Occipital lobe (tissue), 2 donors: ENCODE measurements around a stretch of chr11.

DNA sequence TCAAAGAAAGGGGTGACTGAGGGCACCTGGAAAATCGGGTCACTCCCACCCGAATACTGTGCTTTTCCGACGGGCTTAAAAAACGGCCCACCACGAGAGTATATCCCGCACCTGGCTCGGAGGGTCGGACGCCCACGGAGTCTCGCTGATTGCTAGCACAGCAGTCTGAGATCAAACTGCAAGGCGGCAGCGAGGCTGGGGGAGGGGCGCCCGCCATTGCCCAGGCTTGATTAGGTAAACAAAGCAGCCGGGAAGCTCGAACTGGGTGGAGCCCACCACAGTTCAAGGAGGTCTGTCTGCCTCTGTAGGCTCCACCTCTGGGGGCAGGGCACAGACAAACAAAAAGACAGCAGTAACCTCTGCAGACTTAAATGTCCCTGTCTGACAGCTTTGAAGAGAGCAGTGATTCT is 362.8 kb upstream of the KIRREL3 start:
- RAMPAGE, long total RNA = no peak

GRCh38 chr11:128210441-128211035 is 376.8 kb downstream of the ETS1 start:
- RAMPAGE, long total RNA = no peak

DNA sequence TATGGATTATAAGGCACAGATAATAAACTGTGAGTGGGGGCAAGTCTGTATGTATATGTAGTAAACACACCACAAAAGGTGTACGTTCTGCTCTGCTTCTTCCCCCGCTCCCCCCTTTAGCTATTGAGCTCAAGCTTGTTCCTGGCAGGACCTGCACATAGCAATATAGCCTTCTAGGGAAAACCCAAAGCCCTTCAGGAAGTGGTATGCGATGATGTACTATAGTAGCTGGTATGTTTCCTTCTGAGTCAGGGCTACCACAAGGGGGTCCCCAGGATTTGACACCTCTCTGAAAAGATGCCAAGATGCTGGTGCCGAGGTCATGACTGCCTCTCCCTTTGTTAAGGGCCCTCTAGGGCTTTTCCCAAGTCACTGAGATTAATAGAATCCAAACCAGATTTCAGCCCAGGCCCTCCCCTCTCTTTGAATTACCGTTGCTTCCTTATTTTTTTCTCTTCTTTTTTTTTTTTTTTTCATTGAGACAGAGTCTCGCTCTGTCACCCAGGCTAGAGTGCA is 268.5 kb downstream of the ETS1 start:
- RAMPAGE, long total RNA = no peak

DNA sequence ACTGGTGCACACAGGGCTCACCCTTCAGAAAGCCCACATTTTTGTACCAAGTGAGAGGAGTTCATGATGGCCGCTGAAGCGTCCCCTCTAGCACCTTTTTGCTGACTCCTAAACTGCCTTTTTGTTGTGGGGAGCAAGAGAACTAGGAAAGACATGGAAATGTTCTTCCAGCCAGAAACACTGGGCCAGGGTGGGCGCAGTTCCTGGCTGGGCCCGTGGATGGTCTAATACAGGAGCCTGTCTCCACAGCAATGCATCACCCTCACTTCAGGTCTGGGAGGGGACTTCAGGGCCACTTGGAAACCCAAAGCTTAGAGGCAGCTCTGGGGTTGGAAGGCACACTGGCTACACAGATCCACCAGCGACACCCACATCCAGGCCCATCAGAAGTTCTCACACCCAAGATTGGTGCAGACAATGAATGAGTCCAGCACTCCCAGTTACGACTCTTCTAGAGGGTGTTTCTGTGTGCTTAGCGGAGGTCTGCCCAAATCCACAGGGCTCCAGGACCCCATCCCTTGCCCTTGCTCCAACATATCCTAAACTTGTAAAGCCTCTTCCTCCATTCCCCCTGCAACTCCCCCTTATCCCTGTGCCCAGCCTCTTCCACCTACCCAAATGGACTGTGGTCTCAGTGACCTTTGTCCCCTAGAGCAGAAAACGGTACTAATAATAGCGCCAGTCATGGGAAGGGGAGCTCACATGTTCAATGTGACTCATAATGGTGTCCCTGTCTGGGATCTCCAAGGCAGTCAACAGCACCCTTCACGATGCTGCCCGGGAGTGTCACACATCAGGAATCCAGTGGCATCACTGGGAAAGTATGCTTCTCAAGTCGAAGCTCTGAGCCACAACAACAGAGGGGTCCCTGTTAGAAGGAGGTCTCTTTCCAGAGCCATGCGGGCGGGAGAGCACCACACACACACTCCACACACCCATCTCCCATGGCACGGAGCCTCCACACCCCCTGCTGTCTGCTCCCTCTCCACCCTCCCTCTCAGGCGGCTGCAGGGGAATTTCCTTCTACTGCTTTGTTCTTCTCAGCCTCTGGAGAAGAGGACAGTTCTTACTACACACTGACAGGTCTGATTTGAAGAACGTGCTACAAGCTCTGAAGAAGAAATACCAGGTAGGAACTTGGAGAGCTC is 120.0 kb downstream of the ETS1 start:
- RAMPAGE, long total RNA = no peak

DNA sequence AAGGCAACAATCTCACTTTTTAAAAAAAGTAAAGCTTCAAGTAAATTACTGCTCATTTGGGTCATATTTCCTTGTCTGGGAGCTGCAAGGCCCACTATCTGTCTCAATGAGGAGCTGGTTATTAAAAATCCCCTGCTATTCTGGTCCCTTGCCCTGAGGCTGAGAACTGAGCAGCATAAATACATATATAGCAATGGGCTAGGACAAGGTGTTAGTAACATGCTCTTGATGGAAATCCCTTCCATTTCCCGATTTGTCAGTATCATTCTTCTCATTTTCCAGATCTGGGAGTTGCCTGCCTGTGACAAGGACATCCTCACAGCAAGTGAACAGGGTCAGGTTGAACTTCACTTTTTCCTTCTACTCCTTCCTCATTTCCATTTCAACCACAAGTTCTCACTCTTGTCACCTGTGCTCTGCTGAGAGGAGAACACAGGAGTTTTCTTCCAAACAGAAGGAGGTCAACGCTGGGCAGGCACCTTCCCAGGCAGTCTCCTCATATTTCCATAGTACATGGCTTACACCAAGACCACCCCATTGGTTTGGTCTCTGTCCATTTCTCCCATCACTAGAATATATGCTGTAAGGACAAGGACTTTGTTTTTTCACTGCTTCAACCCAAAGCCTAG is 119.1 kb downstream of the ETS1 start:
- RAMPAGE, long total RNA = no peak

DNA sequence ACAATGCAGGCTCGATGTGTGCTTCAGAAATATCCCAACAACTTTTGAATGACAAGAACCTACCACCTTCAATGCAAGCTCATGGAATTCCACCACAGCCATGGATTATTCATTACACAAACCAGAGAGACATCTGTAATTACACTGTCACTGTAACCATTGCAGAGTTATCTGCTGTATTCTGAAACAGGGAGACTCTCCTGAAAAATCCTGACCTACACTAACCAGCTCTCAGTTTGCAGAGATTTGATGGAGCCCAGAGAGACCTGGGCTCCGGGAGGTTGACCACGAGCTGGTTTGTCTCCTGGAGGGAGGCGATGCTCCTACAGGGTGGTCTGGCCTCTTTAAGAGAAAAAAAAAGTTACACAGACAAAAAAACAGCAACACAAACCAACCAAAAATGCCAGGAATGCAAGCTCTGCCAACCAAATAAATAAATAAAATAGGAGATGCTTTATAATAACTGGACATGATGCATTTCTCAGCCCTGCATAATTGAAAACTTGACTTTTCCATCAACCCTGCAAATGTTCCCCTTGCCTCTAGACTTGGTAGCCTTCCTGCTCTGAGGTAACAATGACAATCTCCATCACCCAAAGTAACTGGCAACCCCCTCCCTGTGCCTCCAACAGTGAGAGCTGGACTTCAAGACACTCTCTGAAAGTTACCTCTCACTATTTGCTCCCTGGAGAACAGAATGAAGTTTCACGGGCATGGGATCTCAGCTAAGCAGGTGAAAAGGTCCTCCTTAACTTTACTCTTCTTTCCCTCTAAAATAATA is 69.7 kb downstream of the ETS1 start:
- RAMPAGE, long total RNA = no peak

DNA sequence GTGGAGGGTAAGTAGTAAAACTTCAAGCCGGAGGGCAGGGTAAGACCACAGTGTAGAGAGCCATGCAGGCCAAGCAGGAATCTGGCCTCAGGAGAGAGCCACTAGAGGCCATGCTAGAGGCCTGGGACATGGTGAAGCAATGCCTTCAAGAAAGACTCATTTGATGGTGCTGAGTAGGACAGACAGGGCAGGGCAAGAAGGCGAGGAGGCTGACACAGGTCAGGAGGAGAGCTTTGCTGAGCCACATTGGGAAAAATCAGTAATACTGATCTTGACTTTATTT is 26.3 kb downstream of the ETS1 start:
- RAMPAGE, long total RNA = no peak

- RAMPAGE, long total RNA = no peak
Observed at GRCh38 chr11:128565060-128565392, 22.3 kb downstream of the ETS1 start.

- RAMPAGE, long total RNA = no peak
Observed at GRCh38 chr11:128586549-128587111, 728 bp downstream of the ETS1 start.

DNA sequence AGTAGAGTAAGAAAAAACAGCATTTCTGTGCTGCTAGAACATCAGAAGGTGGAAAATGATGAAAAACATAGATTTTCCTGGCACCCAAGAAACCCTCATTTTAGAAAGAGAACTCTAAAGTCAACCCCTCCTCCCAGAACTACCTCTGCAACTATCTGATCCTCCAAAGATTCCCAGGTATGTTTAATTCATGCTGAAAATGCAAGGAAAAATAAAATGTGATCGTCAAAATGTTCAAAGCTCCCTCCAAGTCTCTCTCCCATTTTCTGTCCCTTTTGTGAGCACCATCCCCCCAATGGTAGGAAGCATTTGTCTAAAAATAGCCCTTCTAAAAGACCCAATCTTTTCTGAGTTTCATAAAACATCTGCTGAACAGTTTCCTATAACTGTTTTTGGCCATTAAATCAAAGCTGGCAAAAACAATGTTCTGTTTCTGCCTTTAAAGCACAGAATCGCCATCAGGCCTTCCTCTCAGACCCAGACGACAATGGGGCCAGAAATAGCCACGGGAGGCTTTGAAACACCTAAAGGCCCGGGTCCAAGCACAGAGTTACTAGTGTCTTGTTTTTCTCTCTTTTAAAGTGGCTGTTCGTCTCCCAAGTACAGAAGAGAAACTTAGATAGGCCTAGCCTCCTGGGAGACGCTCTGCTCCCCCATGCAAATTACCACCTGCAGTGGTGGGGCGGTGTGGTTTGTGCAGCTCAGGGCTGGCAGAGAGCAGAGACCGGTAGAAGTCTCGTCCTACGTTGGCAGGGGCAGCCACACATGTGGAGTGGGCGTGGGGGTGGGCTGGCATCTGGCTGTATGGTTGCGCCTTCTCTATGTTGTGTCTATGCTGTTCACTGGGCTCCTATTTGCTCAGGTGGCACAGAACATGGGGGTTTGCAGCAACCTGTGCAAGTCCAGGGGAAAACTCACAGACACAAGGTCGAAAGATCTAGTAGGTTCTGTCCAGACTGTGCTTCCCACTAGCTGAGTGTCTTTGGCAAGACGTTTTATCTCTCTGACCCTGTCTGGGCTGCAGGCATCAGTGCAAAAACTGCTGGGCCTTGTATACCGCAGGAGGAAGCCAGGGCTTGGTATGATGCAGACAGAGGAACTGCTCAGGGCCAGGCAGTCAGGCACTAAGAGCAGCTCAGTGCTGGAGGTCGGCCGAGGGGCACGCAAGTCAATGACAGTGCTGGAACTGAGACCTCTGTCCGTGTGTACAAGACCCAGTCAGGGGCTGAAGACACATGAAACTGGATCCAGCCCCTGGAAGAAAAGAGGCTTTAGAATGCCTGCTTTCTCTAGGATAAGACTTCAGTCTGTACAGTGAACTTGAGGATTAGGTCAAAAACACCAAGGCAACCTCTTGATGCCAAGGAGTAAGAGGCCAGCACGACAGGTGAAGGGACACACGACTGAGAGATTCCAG is 23.6 kb upstream of the ETS1 start:
- RAMPAGE, long total RNA = no peak

- RAMPAGE, long total RNA = no peak
Observed at GRCh38 chr11:128685921-128686694, 7.8 kb upstream of the FLI1 start.

- RAMPAGE, long total RNA = no peak
Observed at GRCh38 chr11:128686695-128687207, 7.1 kb upstream of the FLI1 start.

DNA sequence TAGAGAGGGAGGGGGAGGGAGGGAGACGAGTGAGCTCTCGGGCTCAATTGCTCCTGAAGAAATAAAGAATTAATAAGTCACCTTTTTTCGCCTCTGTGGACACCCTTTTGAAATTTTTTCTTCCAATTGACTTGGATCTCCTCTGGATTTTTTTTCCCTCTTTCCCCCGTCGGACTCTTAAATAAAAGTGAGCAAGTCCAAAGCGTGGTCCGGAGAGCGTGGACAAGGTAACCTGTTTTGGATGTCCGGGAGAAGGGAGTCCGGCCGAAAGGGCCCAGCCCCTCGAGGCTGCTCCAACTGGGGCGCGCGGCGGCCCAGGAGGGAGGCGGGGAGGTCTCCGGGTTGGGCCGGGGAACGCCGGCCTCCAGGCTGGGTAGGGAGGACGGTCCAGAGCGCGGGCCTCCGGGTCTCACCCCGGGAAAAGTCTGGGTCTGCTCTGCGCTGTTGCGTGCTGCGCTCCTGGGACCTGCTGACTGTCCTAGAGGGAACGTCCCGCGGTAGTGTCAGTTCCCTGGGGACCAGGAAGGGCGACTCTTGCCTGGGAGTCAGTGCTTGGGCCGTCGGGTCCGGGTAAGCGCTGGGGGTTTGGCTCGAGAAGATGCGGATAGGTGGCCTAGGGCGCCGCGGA is 1.2 kb upstream of the FLI1 start:
- RAMPAGE, long total RNA = no peak

DNA sequence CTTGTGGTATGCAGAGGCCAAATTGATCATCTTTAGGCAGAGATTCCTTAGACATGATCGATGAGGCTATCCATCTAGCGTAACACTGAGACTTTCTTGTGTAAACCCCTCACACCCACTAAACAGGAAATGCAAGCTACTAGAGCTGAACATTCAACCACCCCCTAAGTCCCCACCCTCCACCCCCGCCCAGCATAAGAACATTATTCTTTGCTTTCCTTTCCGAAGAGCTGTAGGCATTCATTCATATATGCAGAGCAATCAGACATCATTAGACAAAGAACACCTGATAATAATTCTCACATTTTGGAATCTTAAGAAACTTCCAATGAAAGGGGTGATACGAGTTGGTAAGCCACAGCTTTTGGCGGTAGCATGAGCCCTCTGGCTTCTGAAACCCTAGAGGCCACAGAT is 42.1 kb downstream of the FLI1 start:
- RAMPAGE, long total RNA = no peak

DNA sequence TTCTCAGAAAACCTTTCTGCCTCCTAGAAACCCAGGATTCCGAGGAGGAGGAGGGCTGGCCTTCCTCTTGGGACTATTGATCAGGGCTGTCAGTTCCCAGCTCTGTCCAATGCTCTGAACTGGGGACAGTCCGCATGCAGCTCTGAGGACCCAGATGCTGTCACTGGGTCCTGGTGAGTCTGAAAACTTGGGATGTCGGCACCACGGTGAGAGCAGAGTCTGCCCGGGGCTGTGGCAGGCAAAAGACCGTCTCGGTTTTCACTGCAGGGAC is 5.3 kb downstream of the TP53AIP1 start:
- RAMPAGE, long total RNA = no peak

GRCh38 chr11:128972315-128973688 is 30.1 kb upstream of the TP53AIP1 start:
- RAMPAGE, long total RNA = no peak

GRCh38 chr11:129275750-129276351 is 83.7 kb upstream of the ARHGAP32 start:
- RAMPAGE, long total RNA = no peak

- RAMPAGE, long total RNA = no peak
Observed at GRCh38 chr11:129282582-129282865, 90.4 kb upstream of the ARHGAP32 start.

- RAMPAGE, long total RNA = no peak
Observed at GRCh38 chr11:129457015-129457766, 81.5 kb downstream of the BARX2 start.

GRCh38 chr11:129803388-129803961 is 12.2 kb upstream of the TMEM45B start:
- RAMPAGE, long total RNA = no peak